Trachea (tissue), 1 donor: ENCODE measurements around a stretch of chr7.

DNA sequence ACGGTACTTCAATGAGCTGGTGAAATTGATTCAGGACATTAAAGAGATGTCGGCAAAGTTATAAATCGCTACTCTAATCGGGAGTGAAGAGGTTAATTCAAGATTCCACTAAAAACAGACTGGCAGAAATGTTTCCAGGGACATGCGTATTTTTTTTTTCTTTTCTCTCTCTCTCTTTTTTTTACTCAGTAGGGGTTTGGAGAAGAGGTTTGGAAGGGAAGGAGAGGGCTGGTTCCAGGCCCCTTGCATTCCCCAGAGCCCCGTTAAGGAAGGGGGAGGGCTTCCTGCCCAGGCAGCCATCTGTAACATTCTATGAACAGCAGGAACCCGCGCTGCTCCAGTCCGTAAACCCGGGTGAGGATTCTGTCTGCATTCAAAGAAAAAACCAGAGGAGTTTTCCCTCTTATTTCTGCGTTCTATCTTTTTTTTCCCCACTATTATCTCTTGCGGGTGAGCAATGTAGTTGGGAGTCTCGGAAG is 152.8 kb upstream of the MEOX2 start:
- PRO-cap = unidirectional peak, plus-strand start at position 313 of the sequence

- PRO-cap = no peak
Observed at GRCh38 chr7:16805532-16805731, 633 bp upstream of the AGR2 start.

DNA sequence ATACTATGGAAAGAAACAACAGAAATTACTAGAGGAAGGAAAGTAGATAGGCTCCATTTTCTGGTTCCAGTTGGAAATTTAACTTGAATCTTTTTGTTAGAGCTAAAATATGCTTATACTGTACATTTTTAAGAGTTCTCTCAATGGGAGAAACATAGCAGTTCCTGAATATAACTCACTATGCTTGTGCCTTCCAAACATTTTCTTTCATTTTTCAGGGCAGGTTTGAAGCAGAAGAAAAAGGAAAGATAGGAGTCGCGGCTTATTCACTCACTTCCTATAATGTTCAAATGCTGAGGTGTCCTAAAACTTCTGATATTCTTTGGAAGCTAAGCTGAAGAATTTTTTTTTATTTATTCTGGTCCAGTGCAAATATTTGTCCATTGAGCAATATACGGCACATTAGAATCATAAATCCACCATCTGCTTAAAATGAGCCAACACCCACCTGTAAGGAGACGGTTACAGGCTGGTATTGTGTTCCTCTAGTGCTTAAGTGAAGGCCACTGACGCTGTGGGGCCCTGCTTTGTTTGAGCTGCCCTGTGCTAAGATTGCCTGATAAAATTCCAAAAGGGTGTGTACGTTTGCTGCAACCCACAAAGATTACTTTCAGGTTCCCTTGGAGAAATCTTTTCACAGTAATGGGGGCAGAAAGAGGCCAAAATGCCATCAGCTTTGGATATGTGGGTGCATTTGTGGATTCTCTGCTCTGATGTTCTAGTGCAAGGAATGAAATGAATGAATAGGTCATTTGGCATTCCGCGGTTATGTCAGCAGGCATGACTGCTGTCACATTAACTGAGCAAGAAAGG is 34.6 kb downstream of the AGR3 start:
- PRO-cap = no peak

DNA sequence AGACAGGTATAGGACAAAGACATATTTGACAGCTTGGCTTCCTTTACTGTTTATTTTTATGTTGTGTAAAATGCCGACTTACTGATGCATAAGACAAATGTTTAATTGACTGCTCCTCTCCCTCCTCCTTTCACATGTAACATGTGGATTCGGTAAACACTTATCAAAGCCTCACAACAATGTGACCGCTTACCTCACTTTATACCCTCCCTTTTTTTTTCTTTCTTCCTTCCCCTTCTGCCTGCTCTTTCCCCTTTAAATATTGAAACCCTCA is 48.1 kb upstream of the AGR3 start:
- PRO-cap = unidirectional peak, minus-strand start at position 136 of the sequence

DNA sequence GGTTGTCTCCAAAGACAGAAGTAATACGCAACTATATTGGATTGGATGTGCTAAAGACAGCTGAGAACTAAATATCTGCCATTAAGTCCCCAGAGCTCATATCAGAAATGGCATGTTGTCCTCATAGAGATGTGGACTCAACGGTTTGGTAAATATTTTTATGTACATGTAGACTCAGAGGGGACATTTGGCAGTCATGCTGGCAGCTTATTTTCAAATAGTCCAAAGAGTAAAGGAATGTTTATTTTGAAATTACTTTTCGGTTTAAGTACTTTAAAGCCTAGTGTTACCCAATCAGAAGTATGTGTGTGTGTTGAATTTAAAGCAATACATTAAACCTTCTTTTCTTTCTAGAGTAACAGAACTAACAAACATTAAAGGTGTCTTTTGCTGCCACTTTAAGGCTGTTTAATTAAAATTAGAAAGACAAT is 113.6 kb upstream of the AHR start:
- PRO-cap = no peak

DNA sequence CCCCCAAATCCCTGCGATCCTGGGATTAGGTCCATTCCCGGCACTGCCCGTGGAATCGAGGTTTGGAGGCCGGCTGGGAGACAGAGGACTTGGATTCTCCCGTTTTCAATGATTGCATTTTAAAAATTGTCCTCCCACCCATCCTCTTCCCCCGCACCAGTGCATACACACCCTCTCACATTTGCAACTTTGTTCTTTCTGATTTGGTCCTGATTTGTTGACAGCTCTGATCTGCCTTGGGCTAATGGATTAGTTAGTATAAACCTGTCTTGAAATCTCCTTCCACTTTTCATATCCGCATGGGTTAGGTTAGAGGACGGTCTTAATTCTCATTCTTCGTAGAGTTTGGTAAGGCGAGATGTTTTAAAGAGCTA is 941 bp downstream of the AHR start:
- PRO-cap = bidirectional peak, plus-strand start at position 52 of the sequence, minus-strand start outside the sequence

GRCh38 chr7:17486883-17487209 is 188.4 kb downstream of the AHR start:
- PRO-cap = no peak

DNA sequence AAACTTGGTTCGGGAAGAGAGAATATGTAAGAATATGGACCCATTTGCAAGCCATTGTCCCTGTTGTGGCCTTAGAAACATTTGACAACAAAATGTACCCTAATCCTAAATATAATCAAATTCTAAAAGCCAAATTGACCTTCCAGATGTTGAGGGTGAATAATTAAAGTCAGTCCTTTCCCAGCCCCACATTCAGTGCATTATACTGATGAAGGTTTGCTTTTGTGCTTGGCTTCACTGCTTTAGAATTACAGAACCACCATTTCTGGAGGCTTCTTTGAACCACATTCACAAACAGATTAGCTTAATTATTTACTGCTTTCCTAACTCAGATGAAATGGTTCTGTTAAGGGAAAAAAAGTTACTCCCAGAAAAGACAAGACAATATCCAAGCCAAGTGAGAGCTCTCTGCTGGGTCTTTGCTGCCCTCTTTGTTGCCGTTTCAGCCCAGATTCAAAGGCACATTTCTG is 188.8 kb downstream of the AHR start:
- PRO-cap = no peak

- PRO-cap = no peak
Observed at GRCh38 chr7:17619289-17619584, 320.8 kb downstream of the AHR start.

GRCh38 chr7:17886623-17887302 is 53.5 kb downstream of the SNX13 start:
- PRO-cap = no peak

GRCh38 chr7:18505844-18506074 is 10.2 kb downstream of the HDAC9 start:
- PRO-cap = no peak

DNA sequence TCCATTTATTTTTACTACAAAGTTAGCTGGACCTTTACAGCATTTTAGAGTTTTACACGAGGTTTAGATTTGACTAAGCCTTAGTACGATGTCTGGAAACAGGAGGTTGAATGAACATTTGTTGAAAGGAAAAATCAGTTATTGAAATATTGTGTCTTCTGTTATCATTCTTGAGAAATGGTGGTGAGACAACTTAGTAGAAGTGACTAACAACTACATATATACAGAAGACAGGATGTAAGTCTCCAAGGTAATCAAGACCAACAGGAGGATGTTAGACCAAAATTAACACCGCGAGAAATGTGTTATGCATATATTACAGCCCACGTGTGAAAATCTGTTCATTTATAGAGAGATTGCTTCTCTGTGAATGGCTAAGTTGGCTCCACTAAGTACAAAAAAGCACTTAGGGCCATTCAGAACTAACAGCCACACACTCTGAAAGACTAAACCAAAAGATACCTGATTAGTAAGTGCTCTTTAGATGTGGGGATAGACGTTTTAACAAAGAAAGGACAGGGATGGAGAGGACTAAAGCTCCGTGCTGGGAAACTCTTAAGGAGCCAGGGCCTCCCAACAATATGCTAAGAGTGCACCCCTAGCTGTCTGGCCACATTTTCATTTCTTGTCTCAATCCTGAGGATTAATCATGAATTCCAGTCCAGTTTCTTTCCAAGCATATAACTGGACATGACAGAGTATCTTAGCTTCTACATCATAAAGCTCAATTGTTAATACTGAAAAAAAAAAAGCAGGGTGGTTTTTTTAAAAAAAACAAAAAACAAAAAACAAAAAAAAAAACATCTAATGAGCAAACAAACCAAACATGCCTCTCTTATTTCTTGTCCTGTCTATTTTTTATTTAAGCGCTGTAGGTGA is 26.5 kb downstream of the HDAC9 start:
- PRO-cap = no peak

DNA sequence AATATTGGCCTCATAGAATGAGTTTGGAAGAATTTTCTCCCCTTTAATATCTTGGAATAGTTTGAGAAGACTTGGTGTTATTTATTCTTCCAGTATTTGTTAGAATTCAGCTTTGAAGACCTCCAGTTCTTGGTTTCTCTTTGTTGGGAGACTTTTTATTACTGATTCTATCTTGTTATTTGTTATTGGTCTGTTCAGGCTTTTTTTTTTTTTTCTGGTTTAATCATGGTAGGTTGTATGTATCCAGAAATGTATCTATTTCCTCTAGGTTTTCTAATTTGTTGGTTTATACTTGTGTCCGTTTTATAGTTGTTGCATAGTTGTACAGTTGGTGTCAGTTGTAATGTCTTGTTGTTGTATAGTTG is 206.5 kb downstream of the TWIST1 start:
- PRO-cap = no peak

DNA sequence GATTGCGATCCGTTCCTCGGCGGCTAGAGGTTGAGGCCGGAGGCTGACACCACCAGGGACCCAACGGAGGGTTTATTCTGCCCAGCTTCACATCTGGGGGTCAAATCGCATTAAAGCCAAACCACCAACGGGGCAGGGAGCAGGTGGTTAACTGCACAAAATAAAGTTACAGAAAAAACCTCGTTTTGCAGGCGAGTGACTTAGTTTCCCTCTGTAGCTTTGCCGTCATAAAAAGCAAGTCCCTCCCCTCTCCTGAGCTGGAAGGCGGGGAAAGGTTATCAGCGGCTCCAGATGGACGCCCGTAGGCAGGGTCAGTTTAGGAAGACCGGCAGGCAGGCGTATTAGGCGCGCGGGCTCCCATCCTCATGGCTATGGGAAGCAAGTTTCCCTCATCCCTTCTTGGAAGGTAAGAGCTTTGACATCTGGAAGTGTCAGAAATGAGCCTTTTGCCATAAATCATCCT is 10.8 kb downstream of the TWIST1 start:
- PRO-cap = unidirectional peak, plus-strand start at position 319 of the sequence

GRCh38 chr7:19107058-19108075 is 10.1 kb downstream of the TWIST1 start:
- PRO-cap = unidirectional peak, minus-strand start at chr7:19107940

GRCh38 chr7:20122961-20123309 is 94.2 kb downstream of the MACC1 start:
- PRO-cap = no peak

GRCh38 chr7:20129842-20130500 is 87.2 kb downstream of the MACC1 start:
- PRO-cap = no peak

- PRO-cap = no peak
Observed at GRCh38 chr7:20329240-20329609, 1.5 kb upstream of the ITGB8 start.

DNA sequence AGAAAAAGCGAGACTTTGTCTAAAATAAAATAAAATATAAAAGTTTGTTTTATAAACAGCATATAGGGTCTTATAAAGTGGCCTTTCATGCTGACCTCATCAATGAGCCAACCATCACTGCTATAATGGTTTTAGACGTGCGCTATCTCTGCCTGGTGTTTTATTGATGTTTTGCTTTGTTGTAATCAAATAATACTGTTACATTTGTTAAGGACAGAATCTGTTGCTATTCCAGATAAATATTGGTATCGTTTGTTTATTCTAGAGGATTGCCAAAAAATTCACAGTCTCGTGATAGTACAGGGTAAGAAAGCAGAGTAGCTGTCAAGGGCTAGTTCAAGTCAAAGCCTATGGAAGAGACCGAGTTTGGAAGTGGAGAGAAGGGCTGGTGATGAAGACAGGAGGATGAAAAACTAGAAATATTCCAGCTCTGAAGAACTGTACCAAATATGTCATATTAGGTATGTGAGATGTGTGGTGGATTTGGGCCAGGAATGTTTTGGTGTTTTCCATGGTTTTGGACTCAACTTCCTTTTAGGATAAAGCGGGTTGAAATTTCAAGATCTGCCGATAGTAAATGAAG is 9.4 kb downstream of the ITGB8 start:
- PRO-cap = no peak

DNA sequence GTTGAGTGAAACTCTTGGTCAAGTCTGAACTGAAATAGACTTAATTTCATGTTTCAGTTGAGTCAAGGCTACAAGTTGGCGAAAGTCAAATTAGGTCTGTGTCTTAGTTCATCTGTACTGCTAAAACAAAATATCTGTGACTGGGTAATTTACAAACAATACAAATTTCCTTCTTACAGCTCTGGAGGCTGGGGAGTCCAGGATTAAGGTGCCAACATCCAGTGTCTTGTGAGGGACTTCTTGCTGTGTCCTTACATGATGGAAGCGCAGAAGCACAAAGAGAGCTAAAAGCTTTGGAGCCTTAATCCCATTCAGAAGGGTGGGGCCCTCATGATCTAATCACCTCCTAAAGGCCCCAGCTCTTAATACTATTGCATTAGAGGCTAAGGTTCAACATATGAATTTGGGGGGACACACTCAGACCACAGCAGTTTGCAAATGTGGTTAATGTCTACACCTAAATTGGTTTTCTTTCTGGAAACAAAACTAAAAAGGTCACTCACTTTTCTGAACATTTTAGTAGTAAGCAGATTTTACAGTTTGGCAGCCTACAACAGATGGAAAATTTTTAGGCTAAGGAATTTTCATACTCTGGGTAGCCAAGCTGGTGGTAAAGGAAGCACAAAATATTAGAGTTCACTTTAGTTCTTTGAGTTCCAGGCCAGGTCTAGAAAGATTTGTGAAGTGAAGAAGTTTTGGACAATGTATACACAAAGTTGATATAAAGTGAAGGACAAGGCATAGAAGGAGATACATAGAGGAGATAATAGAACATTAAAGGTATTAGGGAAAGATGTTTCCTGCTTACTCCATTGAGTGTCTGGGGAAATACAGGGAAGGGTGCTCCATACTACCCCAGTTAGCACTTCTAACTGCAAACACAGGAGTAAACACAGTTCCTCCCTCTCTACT is 30.8 kb downstream of the ITGB8 start:
- PRO-cap = no peak